ENCODE results near the genes ASGR2, ASGR1, DLG4 and DVL2.

DNA sequence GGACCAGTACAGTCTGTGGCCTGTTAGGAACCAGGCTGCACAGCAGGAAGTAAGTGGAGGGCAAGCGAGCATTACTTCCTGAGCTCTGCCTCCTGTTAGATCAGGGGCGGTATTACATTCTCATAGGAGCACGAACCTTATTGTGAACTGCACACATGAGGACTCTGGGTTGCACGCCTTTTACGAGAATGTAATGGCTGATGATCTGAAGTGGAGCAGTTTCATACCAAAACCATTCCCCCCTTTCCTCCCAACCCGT, 6.9 kb upstream of the ZNF594 start:
- PRO-cap = no peak
- RAMPAGE, long total RNA, 4 experiments = no peak in any of the 4 experiments

DNA sequence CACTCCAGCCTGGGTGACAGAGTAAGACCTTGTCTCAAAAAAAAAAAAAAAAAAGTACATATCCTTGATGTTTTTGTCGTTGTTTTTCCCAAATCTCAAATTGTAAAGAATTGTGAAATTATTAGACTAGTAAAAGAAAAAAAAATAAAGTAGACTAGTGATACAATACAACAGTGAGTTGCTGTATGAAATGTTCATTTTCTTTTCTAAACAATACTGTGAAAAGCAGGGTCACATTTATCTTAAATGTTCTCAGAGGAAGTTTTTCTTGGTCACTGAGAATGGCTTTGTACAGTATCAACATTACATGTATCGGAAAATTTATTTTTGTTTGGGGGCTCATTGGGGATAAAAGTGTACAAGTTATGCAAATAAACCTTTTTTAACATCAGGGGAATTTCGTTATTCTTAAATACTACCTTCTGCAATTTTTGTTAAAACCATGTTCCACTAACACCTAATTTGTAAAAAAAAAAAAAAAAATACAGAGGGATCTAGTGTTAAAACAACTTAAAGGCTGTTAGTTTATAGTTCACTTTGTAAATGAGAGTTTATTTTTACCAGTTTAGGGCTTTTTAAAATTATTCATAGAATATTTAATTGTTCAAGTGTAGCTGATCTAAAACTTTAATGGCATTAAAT, 8.7 kb upstream of the ZNF594 start:
- PRO-cap = unidirectional peak, minus-strand start at position 277 of the sequence
- RAMPAGE, long total RNA, 4 experiments = no peak in any of the 4 experiments

GRCh38 chr17:5210023-5210469, 18.4 kb upstream of the ZNF594 start:
- PRO-cap = unidirectional peak, plus-strand start at chr17:5210327
- RAMPAGE, long total RNA, 4 experiments = no peak in any of the 4 experiments

GRCh38 chr17:6190310-6190930, 120.2 kb downstream of the WSCD1 start:
- PRO-cap = no peak
- RAMPAGE, long total RNA, 4 experiments = no peak in any of the 4 experiments

DNA sequence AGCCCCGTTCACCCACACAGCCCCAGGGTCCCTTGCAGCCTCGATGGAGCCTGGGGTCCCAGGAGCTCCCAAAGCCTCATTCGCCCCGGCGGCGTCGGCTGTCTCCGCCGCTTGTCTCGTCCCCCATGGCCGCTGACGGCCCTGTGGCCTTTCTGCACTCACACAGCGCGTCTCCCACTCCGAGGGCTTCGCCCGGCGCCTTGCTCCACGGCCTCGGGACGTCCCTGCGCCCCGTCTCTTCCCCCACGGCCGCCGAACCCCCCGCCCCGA, 622 bp downstream of the KIAA0753 start:
- PRO-cap = no peak
- RAMPAGE, long total RNA, 4 experiments = no peak in any of the 4 experiments

- PRO-cap = bidirectional peak, plus-strand start at chr17:6657293, minus-strand start at chr17:6657258; unidirectional peak, minus-strand start at chr17:6657523; unidirectional peak, minus-strand start at chr17:6657748
- RAMPAGE, long total RNA, 4 experiments = start-site peak on the plus strand in 1 of 4 experiments, at chr17:6657302-6657332 at its widest, 7 reads per replicate
Observed at GRCh38 chr17:6656885-6658075, 5.7 kb downstream of the C17orf100 start.

DNA sequence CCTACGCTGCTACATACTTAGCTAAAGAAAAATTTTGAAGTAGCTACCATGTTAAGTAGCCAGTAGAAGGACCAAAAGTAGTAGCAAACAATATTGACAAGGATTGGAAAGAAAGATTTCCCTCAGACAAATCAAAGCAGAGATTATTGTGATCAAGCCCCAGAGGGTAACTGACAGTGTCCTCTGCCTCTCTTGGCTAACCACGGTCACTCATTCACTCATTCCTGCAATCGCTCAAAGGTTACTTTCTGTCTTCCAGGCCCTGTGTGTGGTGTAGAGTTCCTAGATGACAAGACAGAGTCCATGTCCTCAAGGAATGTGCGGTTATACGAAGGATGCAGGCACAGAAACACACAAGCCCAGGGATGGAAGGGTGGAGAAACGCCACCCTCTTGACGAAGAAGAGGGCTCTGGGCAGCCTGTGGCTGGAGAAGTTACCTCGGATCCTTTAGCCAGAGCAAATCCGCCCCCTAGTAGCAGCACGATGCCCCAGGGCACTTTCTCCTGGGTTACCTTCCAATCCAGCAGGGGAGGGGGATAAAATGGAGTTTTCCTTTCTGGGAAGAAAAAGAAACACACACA, 20.5 kb downstream of the SLC13A5 start:
- PRO-cap = no peak
- RAMPAGE, long total RNA, 4 experiments = no peak in any of the 4 experiments

DNA sequence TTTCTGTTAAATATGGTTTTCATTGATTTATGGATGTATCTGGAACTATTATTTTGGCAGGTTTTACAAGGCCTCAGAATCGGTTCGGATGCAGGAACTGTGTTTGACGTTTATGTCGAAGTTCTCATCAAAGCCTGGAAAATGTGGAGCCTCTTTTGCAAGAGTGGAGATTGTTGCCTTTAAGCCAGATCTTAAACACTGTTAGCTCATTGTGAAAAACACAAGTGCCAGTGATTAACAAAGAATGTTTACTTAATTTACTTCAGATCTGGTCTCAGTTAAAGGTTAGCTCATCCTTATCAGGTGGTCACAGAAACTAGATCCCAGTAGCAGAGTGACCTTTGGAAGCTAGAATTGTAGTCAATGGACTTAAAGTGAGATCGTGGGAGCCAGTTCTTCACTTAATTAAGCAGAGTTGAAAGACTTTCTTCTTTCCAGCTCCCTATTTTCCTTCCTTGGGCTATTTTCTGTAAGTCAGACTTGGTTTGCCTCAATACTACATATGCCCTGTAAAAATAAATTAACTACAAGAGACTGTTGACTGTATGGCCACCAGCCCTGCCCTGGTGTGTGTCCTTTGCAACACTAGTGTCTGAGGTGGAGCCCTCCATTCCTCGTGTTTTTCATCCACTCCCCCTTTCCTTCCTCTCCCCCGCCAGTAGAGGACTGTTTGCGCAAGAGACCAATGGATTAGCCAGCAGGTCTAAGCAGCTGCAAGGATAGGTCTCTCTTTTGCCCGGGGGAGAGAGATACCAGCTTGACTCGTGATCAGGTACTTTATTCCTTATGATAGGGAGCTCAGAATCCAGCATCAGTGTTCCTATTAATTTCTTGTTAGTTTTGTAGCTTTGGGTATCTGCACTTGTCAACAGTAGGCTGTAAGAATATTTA, 20.2 kb downstream of the FBXO39 start:
- PRO-cap = no peak
- RAMPAGE, long total RNA, 4 experiments = no peak in any of the 4 experiments

DNA sequence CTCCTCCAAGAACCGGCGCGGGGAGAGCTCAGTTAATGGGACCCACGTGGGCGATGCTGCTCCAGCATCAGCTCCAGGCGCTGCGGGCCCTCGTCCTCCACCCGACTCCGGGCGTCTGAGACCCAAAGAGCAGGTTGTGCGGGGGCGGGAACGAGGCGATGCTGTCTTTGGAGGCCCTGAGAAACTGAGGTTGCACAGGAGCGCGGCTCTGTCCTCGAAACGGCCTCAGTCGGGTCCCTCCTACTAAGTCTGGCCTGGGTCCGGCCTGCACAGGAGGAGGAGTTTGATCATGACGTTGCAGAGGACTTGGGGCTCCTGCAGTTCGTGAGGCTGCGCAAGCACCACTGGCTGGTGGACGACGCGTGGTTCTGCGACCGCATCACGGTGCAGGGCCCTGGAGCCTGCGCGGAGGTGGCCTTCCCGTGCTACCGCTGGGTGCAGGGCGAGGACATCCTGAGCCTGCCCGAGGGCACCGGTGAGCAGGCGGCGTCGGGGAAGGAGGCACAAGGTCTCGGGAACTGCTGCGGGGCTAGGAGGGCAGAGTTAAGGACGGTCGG, 782 bp downstream of the ALOX12 start:
- PRO-cap = no peak
- RAMPAGE, long total RNA, 4 experiments = no peak in any of the 4 experiments

DNA sequence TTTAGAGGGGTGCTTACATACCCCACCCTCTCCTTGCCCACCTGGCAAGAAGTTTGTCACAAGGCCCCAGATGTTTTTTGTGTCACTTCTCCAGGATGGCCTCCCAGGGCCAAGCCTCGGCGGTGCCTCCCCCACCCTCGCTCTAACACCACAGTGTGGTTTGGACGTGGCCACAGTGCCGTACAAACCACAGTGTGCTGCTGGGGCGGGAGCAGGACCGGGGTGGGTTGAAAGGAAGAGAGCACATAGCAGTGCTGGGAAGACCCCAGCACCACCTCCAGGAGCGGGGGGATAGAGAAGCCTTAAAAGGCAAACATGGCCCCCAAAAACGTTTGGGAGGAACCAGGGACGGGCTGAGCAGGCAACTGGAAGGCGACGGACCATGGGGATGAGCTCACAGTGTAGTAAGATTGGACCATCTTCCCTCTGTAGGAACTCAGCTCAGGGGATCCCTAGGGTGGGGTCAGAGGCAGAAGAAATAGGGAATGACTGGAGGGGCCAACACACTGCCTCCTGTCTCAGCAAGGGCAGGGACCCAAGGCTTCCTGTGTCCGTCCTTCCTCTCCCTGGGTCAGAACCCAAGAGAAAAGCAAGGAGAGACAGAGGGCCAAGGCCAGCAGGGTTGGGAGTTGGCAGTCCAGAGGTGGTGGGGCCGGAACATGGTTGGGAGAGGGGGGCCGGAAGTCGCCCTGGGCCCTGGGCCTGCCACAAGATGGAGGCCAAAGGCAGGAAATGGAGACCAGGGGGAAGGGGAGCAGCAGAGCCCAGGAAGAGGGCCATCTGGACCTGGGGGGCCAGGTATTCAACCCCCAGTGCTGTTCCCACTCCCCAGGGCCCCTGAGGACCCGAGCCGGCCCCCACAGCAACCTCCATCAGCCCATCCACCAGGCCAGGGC, 3.5 kb downstream of the C17orf49 start:
- PRO-cap = bidirectional peak, plus-strand start at position 708 of the sequence, minus-strand start at position 631 of the sequence
- RAMPAGE, long total RNA, 4 experiments = no peak in any of the 4 experiments

DNA sequence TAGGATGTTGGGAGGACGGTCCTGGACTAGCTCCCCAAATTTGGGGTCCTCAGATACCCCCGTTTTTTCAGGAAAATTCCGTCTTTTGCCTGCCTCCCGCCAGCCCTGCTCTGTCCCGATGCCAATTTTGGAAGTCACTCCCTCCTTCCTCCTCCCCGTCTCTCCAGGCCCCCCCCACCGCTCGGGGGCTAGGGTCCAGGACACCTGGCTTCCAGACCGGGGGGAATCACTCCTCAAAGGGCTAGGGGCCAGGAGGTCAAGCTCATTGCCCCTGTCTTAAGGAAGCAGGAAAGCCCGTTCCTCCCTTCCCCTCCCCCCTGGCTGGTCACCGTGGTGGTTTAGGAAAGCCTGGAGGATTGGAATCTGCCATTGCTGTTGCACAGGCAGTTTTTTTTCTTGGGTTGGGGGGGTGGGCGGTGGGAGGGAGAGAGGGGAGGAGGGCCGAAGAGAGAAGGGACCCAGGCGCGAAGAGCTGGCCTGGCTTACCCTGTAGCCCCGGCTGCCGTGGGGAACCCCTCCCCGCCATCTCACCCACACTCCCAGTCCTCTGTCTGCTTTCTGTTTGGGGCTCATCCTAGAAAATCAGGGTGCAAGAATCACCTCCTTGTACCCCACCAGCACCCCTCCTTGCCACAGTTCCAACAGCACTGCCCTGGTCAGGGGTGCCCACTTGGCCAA, 3.0 kb upstream of the BCL6B start:
- PRO-cap = bidirectional peak, plus-strand start at position 426 of the sequence, minus-strand start at position 323 of the sequence
- RAMPAGE, long total RNA, 4 experiments = no peak in any of the 4 experiments

- PRO-cap = bidirectional peak, plus-strand start at chr17:7029923, minus-strand start at chr17:7029802
- RAMPAGE, long total RNA, 4 experiments = no peak in any of the 4 experiments
Observed at GRCh38 chr17:7029332-7030088, 6.3 kb upstream of the SLC16A13 start.

GRCh38 chr17:7113725-7114492, 713 bp downstream of the ASGR2 start:
- PRO-cap = no peak
- RAMPAGE, long total RNA, 4 experiments = no peak in any of the 4 experiments

- PRO-cap = unidirectional peak, plus-strand start at chr17:7115238
- RAMPAGE, long total RNA, 4 experiments = start-site peak on the minus strand in 1 of 4 experiments, at chr17:7114792-7114823 at its widest, 6 reads per replicate
Observed at GRCh38 chr17:7114493-7115524, at the start of gene ASGR2. TSS of gene ASGR2 (minus strand) at chr17:7114822.

DNA sequence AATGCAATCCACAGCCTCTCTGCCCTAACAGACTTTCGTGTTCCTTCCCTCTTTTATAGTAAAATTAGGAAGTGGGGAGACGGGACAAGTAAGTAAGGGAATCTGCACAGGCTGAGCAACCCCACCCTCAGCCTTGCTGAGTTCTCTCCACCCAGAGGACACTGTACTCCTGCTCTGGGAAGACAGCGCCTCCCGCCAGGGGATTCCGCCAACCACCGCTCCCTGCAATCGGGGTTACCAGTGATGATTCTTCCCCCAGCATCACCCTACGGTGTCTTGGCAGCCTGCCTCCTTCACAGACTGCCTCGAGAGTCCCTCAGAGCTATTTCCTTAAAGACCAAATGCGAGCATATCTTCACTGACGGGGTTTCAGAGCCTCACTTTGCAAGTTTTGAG, 22.6 kb upstream of the ASGR2 start:
- PRO-cap = unidirectional peak, plus-strand start at position 166 of the sequence
- RAMPAGE, long total RNA, 4 experiments = no peak in any of the 4 experiments

DNA sequence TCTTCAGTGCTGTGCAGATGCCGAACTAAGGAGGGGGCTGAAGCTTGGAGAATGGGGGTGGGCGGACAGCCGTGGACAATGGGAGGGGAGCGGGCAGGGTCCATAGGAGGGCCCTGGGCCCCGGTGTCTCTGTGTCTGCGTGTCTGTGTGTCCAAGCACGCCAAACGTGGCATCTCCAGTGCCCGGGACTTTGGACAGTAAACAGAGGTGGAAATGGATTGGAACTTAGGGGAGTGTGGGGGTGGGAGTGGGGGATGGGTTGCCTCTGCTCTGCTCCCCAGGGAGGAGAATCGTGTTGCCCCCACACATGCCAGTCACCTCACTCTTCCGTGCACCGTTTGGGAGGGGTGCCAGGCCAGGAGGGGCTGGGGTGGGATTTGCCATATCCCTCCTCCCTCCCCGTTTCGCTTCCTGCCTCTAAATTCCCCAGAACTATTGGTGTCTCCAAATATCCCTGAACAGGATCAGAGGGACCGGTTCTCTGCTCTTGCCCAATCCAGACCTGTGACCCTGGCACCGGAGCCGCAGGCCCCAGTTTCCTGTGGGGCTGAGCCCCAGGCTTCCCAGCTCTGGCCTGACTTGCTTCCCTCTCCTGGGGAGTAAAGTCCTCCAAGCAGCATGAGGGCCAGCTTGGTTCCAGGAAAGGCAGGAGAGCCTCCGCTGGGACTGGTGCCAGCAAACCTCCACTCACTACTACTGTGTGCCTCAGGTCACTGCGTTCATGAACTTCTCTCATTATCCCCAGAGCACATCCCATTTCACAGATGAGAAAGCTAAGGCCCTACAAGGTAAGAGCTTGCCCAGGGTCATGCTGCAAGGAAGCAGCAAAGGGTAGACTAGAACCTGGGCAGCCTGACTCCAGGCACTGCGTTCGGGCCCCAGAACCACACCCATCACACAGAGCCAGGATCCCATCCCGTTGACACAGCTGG, at the start of gene ASGR1:
TSS of gene ASGR1 (minus strand) at position 149 of the 932 bp plus-strand sequence.
- PRO-cap = no peak
- RAMPAGE, long total RNA, 4 experiments = no peak in any of the 4 experiments

- PRO-cap = no peak
- RAMPAGE, long total RNA, 4 experiments = no peak in any of the 4 experiments
Observed at GRCh38 chr17:7207937-7208619, 9.3 kb downstream of the DLG4 start.

DNA sequence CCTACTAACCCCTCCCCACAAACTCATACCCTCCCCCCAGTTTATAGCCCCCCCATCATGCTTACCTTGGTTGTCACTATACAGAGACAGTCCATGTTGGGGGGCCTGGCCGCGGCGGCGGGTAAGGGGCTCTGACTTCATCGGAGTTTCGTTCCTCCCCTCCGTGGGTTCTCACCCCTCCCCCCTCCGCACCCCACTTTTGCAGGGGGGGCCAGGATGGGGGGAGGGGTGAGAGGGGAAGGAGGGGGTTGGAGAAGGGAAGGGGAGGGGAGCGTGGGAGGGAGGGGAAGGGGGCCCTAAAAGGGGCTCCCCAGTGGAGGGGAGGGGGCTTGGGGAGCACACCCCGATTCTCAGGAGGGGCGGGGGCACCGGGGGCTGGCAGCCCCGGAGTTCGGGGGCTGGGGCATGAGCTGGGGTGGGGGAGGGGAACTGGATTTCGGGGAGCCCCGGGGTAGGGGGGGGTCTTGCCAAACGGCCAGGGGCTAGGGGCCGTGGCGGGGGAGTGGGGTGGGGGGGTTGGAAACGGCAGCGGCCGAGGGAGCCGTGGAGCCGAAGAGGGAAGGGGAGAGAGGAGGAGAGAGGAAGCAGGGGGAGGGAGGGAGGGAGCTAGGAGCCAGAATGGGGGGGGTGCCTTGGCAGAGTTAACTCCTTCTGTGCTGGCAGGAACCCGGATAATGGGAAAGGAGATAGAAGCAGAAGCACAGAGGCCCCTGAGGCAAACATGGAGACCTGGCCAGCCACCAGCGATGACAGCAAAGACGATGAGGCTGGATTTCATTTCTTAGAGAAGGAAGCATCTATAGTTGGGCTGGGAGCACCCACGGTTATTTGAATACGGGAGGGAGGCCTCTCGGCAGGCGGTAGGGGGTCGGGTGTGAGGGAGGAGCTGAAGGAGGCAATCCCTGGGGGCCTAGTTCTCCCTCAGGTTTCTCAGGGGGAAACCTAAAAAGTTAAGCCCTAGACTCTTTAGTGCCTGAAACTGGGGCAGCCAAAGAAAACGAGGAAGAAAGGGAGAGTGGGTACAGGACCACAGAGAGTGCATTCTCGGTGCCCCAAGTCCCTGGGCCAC, at the start of gene DLG4:
TSS of gene DLG4 (minus strand) at position 575 of the 1,069 bp plus-strand sequence.
- PRO-cap = no peak
- RAMPAGE, long total RNA, 4 experiments = no peak in any of the 4 experiments

GRCh38 chr17:7226027-7226905, 6.5 kb downstream of the ACADVL start:
- PRO-cap = no peak
- RAMPAGE, long total RNA, 4 experiments = no peak in any of the 4 experiments

- PRO-cap = bidirectional peak, plus-strand start at chr17:7234615, minus-strand start at chr17:7234517
- RAMPAGE, long total RNA, 4 experiments = start-site peak on the minus strand in 4 of 4 experiments, at chr17:7234266-7234496 at its widest, 26 to 85 reads per replicate
Observed at GRCh38 chr17:7233854-7235178, at the start of gene DVL2. TSS of gene DVL2 (minus strand) at chr17:7234517.

Measured in esophagus squamous epithelium (tissue), 4 donors.